Endodermal cell (in vitro differentiated cells): Measurements from ENCODE around the genes UPK3A and FBLN1.

- PRO-cap, result no peak
Observed at GRCh38 chr22:45249237-45249646, 8.5 kb upstream of the KIAA0930 start.

- PRO-cap, result unidirectional peak, plus-strand start at chr22:45284922; unidirectional peak, plus-strand start at chr22:45284944; unidirectional peak, plus-strand start at chr22:45284949
Observed at GRCh38 chr22:45284690-45285210, at the start of gene UPK3A. UPK3A (plus strand) TSS chr22:45284949.

- PRO-cap, result no peak
Observed at GRCh38 chr22:45433167-45433561, 19.7 kb downstream of the RIBC2 start.

- PRO-cap, result no peak
Observed at GRCh38 chr22:45497894-45498347, 4.8 kb upstream of the FBLN1 start.

GRCh38 chr22:45502350-45503086 is at the start of gene FBLN1:
FBLN1 (plus strand) TSS chr22:45502883.
- PRO-cap, result bidirectional peak, plus-strand start at chr22:45502883, minus-strand start at chr22:45502531

DNA sequence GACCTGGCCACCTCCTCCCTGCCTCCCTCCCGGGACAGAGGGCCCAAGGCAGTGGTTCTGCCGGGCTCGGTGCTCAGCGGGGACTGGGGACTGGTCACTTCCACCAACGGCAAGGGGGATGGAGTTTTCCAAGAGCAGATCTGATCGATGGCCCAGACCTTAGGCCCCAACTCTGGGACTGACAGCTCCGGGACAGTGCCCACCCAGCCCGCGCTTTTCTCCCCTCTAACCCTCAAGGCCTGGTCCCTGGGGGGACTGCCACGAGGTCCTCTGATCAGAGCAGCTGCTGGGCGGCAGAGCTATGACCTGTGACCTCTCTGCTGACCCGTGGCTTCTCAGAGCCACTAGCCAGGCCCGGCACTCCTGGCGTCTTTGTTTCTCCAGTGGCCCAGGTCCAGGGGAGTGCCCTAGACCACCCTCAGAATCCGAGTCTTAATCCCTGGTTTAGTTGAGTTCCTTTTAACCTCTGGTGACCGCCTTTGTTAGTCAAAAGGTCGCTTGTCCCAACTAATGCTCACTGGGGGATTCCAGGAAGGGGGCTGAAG is 1.1 kb downstream of the FBLN1 start:
- PRO-cap, result bidirectional peak, plus-strand start at position 375 of the sequence, minus-strand start at position 374 of the sequence; bidirectional peak, plus-strand start outside the sequence, minus-strand start at position 434 of the sequence

GRCh38 chr22:45532841-45533579 is 30.3 kb downstream of the FBLN1 start:
- PRO-cap, result no peak

DNA sequence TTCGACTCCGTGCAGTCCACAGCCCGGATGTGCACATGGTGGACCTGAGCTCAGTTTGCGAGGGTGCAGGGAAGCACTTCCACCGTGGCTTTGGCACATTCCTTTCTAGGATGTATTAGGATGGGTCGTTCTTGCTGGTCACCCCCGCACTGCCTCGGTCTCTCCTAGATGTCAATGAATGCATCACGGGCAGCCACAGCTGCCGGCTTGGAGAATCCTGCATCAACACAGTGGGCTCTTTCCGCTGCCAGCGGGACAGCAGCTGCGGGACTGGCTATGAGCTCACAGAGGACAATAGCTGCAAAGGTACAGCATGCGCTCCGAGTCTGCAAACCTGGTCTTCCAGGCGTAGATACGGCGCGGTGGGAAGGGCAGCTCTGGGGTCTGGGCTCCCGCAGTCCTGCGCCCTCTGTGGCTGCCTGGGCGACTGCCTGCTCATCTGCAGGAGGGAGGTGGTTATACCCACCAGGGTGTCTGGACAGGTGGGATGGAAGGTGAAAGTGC is 31.0 kb downstream of the FBLN1 start:
- PRO-cap, result no peak

DNA sequence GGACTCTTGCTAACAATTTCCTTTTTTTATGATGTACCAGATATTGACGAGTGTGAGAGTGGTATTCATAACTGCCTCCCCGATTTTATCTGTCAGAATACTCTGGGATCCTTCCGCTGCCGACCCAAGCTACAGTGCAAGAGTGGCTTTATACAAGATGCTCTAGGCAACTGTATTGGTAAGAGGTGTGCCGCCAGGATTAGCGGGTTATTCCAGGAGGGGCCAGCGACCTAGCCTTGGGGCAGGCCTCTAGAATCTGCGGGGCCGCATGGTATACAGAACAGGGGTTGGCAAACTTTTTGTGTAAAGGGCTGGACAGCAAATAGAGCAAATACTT is 32.4 kb downstream of the FBLN1 start:
- PRO-cap, result no peak

- PRO-cap, result no peak
Observed at GRCh38 chr22:45541871-45542519, 39.3 kb downstream of the FBLN1 start.

- PRO-cap, result no peak
Observed at GRCh38 chr22:45542994-45543921, 40.6 kb downstream of the FBLN1 start.

GRCh38 chr22:45602527-45602874 is 69.1 kb upstream of the ATXN10 start:
- PRO-cap, result no peak

GRCh38 chr22:45602875-45603922 is 68.4 kb upstream of the ATXN10 start:
- PRO-cap, result unidirectional peak, plus-strand start at chr22:45602994

DNA sequence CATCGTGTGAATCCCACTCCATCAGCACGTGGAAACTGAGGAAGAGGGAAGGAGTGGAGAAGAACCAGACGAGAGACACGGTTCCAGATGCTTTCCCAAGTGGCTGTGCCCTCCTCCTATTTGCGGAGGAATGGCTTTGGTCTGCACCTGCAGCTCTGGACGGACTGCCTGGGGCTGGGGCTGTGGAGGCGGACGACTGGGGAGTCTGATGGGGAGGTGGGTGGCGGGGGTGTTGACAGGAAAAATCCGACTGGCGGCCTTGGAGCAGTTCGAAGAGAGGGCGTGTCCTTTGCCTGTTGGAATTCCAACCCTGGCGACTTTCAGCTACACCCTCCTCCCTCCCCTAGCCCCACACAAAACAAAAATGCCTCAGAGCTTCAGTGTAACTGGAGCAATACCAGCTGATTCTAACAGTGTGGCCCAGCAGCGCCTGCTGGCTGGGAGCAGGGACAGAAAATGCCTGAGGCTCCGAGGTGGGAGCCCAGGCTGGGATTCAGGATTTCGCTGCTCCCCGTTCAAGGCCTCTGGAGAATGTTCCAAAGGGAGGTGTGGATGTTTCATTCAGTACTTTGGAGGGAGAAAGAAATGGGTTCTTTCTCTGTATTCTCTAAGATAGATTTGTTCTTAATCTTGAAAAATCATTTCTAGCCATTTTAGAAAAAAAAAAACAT is 85.5 kb downstream of the ATXN10 start:
- PRO-cap, result no peak

DNA sequence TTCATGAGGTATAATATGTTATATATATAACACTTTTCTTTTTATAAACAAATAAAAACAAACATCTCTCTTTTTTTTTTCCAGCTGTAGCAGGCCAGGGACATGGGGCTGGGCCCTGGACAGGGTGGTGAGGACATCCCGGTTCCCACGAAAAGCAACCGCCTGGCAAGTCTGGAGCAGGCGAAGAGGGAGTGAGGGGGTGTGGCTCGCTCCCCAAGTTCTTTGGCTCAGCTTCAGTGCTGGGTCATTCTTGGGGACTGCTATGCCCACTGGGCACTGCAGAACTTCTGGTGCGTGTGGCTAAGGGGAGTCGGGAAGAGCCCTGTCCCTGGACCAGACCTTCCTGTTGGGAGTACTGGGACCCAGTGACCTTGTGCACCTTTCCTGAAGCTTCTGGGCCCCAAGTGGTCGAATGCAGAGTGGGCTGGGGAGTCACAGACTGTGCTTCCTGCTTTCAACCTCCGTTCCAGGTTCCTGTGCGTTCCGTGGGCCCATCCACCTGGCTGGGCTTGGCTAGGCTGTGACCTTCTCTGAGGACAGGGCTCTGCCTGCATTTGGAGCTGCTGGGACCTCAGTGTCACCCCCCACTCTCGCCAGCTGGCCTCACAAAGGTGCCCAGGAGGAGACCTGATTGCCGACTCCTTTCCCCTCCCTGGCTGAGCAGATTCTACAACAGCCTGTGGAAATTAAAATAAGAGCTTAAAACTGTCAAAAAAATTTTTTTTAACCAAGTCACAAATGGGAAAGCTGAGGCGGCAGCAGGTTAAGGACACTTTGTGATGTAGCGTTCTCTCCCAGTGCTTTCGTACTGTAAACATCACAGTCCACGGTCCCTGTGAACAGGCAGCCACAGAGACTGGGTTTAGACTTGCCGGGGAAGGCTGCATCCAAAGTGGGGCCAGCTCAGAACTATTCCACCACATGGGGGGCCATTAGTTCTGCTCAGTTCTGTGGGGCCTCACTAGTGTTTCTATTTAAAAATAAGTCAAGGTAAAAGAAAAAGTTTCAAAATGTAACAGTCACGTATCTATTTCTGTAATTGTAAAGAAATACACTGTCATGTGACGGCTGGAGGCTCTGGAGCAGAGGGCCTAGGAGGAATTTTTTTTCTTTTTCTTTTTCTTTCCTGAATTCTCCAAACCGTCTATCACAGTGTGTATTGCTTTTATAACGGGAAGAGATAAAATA is 63.8 kb upstream of the WNT7B start:
- PRO-cap, result no peak

DNA sequence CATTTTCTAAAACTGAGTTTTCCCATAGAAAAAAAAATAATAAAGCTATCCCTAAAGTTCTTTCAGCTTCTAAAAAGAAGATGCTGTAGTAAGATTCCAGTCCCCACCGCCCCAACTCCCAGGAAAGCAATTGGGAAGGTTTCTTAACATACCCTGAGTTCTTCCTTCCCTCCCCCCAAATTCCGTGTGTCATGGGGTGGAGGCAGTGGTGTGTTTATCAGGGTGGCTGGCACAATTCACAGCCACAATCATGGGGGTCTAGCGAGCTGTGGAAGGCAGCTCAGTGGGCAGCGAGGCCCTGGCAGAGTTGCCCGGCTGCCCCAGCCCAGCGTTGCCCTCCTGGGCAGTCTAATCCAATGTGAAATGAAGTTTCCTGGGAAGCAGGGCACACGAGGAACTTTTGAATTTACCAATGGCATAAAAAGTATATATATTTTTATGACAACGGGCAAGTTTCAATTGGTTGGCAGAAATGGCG is 80.8 kb upstream of the PPARA start:
- PRO-cap, result no peak

GRCh38 chr22:46079733-46079878 is 70.7 kb upstream of the PPARA start:
- PRO-cap, result no peak

DNA sequence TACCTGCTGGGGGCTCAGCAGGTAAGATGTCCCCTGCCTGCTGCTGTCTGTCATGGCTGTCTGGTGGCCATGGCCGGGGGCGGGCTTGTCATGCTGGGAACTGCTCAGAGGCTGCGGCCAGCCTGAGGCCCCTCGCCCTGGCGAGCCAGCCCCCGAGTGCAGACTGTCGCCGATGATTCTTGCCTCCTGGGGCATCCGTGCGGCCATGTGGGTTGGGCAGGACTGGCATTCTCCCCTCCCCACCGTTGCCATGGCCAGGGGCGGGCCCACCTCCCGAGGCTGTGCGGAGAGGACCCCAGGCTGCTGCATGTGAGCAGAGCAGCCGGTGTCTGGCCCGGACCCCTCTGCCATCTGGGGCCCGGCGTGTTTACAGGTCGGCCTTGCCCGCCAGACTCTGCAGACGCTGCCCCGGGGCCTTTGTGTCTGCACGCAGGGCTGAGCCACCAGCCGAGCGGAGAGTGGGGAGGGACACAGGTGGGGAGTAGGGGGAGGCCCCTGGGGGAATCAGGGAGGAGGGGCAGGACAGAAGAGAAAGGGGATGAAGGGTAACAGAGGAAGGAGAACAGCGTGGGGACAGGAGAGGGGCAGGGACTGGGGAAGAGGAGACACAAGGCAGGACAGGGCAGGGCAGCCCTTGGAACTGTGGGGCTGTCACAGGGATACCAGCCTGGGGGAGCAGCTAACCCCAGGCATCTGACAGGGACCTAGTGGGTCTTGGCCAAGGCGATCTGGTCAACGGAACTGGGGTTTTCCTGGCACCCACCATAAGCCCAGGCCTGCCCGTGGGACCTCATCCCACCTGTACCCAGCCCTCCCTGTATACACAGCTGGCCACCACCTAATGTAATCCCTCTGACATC is 51.1 kb upstream of the PPARA start:
- PRO-cap, result no peak

- PRO-cap, result no peak
Observed at GRCh38 chr22:46109027-46110113, 41.0 kb upstream of the PPARA start.

- PRO-cap, result no peak
Observed at GRCh38 chr22:46142918-46143515, 7.3 kb upstream of the PPARA start.